Vagina (tissue), 1 donor: ENCODE measurements around a stretch of chr2.

- PRO-cap = no peak
- RAMPAGE, long total RNA = no peak
Observed at GRCh38 chr2:241866349-241867254, 2.9 kb upstream of the RTP5 start.

- PRO-cap = no peak
- RAMPAGE, long total RNA = no peak
Observed at GRCh38 chr2:241890604-241891287, 9.5 kb downstream of the FAM240C start.

DNA sequence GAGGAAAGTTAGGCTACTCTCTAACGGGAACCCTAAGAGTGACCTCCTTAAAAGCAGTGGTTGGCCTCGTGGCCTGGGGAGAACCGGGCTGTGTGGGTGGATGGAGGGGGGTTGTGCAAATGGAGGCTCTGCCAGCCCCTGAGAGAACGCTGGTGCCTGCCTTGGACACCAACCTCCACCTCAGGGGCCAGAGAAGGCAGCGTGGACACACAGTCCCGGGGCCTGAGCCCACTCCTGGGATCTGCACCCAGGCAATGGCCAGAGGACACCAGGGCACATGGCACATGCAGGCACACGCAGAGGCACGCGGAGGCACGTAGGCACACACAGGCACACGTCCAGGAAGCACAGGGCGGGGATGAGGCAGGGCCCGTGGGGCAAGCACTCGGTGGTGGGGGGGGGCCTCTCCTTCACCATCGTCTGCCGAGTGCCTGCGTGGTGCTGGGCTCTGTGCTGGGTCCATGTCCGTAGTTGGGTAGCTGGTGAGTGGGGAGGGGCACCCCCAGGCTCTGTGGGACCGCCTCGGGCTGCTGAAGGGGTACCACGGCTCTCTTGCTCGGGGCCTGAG, 4.6 kb downstream of the FAM240C start:
- PRO-cap = no peak
- RAMPAGE, long total RNA = no peak

DNA sequence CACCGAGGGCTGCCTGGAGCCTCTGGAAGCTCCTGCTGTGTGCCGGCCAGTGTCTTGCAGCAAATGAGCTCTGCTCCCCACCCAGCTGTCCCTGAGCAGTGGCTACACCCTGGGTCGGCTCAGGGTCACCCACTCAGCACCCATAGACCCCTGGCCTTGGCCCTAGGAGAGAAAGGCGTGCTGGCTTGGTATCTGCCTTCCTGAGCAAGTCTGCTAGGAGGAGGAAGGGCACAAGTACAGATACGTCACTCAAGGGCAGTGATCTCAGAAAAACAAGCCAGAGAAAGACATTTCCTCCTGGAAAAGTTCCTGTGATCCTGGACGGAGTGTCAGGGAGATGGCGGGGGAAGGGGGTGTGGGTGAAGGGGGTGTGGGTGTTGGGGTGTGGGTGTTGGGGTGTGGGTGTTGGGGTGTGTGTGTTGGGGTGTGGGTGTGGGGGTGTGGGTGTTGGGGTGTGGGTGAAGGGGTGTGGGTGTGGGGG, 4.1 kb downstream of the FAM240C start:
- PRO-cap = no peak
- RAMPAGE, long total RNA = no peak

DNA sequence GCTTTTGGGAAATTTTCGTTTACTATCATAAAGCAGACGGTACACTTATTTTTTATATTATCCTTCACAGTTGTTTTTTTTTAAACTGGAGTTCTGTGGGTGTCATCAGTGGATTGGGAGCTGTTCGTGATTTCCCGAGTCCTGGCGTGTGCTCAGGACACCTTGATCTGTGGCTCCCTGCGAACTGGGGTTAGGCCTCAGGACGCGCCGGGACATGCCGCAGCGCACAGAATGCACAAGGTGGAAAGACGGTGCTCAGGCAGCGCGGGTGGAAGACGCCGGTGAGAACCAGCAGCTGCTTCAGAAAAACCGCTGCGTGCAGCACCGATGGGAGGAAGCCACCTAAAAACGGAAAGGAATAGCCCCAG, 1.1 kb upstream of the FAM240C start:
- PRO-cap = no peak
- RAMPAGE, long total RNA = no peak

DNA sequence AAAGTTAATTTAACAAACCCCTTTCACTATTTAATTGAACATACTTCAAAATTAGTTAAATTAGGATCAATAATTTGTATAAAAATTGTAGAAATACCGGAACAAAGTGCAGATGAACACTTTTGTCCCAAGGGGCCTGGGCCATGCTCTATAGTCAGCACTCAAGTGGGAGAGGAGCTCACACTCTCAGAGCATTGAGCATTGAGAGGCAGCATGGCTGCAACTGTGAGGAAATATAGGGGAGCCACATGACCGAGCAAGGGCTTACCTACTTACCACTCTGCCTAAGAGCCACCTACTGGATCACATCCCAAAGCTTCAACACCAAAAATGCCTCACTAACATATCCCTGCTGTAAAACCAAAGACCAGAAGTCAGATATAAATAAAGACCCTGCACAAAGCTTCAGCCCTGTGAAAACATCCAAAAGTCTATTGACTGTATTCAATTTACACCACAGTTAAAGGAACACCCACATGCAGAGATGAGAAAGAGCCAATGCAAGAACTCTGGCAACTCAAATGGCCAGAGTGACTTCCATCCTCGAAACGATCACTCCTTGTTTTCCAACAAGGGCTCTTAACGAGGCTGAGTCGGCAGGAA, 15.2 kb upstream of the FAM240C start:
- PRO-cap = no peak
- RAMPAGE, long total RNA = start-site peak on the plus strand centred at position 119 of the sequence, 14 bp wide, 9 reads

- PRO-cap = no peak
- RAMPAGE, long total RNA = no peak
Observed at GRCh38 chr2:241927066-241927331, 26.7 kb upstream of the FAM240C start.

DNA sequence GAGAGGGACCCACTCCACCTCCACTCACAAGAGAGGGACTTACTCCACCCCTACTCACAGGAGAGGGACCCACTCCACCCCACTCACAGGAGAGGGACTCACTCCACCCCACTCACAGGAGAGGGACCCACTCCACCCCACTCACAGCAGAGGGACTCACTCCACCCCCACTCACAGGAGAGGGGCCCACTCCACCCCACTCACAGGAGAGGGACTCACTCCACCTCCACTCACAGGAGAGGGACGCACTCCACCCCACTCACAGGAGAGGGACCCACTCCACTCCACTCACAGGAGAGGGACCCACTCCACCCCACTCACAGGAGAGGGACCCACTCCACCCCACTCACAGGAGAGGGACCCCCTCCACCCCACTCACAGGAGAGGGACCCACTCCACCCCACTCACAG, 28.3 kb upstream of the FAM240C start:
- PRO-cap = unidirectional peak, minus-strand start at position 263 of the sequence
- RAMPAGE, long total RNA = no peak